ENCODE measurements around a stretch of chr15.

- RRBS: no CpG with 5 or more reads among the region's 8 CpGs
Observed at GRCh38 chr15:62883758-62884486, 158.6 kb upstream of the TPM1 start.

- RRBS: no CpG with 5 or more reads among the region's 7 CpGs
Observed at GRCh38 chr15:62898881-62899570, 143.5 kb upstream of the TPM1 start.

- RRBS: 89% methylated on average over 6 of the region's 19 CpGs
Observed at GRCh38 chr15:62901120-62901817, 141.3 kb upstream of the TPM1 start.

DNA sequence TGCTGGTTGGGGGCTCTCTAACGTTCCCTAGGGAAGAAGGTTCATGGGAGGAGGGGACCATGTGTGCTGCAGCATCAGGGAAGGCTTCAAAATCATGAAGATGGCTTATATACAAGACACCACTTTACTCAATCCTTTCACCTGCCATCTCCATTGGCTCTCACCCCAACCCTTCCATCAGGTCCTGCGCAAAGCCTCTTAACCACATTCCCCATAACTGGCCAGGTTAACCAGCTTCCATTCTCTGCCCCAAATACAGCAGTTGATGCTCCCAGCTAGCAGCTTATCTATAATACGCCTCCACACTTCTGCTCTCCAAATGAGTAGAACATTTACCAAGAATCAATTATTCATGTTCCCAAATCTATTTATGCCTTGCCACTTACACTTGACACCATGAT is 103.8 kb upstream of the TPM1 start:
- RRBS: no CpG with 5 or more reads among the region's 3 CpGs

DNA sequence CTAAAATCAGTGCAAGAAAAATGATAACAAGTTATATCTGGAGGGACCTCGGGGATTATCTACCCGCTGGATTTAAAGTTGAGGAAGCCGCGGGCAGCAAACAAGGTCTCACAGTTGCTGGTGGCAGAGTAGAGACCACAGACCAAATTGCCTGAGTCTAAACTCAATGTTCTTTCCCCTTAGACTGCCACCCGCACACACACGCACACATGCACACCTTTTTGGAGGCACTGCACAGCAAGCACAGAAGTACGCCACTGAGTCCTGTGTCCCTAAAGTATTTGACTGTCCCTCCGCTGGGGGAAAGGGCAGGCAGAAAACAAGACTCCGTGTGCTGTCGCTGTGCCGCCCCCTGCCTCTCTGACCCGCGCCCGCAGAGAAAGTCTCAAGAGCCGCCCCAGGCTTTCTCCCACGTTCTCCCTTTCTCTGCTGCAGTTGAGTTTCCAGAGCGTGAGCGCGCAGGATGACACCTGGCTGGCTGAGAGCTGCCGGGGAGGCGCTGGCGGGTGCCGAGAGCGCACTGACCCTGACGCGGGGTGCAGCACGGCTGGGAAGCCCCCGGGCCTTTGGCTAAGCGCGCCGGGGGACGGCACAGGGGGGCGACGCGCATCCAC is 733 bp upstream of the TPM1 start:
- RRBS: 1% methylated on average over 14 of the region's 35 CpGs

DNA sequence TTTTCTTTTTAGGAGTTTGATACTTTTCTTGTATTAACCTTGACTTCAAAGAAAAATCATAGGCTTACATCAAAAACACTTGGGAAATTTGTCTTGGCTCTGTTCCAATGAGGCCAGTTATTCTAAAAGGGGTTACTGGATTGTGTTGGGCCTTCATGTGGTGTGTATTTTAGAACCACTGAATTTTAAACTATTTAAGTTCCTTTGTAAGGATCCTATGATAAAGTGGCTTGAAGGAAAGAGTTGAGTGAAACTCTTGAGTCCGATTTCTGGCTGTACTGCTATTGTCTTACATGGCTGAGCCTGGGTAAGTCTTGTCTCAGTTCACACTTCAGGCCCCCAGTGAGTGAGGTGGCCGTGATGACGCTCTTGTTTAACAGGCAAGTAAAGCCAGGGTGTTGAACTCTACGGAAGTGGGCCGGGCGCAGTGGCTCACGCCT is 13.4 kb downstream of the TPM1 start:
- RRBS: no CpG with 5 or more reads among the region's 7 CpGs

DNA sequence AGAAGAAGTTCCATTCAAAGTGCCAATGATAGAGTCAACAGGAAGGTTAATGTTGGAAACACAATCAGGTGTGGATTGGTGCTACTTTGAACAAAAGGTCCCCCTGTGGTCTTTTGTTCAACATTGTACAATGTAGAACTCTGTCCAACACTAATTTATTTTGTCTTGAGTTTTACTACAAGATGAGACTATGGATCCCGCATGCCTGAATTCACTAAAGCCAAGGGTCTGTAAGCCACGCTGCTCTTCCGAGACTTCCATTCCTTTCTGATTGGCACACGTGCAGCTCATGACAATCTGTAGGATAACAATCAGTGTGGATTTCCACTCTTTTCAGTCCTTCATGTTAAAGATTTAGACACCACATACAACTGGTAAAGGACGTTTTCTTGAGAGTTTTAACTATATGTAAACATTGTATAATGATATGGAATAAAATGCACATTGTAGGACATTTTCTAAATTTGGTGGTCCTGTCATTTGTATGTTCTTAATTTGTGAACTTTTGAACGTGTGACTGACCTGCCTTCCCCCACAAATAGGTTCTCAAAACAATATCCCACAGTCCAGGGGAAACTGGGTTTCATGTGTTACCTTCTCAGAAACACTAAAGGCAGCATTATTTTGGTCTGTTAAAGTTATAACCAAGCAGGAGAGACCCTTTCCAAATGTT is 29.0 kb downstream of the TPM1 start:
- RRBS: no CpG with 5 or more reads among the region's 6 CpGs

DNA sequence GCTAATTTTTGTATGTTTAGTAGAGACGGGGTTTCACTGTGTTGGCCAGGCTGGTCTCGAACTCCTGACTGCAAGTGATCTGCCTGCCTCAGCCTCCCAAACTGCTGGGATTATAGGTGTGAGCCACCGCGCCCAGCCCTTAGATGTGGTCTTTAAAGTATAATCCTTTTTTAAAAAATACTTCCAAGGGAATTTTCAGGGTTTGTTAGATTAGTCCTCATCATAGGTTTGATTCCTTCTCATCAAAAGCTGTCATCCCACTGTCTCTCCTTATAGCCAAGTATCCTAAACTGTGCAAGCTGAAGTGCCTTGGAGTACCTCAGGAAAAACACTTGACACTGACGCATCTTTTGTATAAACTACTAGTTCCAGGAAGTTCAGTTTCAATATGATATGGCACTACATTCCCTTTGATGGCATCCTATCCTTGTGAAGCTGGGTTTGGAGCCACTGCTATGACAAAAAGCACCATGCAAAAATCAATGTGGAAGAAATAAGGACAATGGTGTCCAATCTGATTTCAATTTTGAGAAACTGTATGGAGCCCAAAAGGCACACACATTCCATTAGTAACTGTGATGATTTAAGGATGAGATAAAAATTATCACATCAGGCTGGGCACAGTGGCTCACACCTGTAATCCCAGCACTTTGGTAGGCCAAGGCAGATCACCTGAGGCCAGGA is 5.7 kb downstream of the RPS27L start:
- RRBS: no CpG with 5 or more reads among the region's 5 CpGs

DNA sequence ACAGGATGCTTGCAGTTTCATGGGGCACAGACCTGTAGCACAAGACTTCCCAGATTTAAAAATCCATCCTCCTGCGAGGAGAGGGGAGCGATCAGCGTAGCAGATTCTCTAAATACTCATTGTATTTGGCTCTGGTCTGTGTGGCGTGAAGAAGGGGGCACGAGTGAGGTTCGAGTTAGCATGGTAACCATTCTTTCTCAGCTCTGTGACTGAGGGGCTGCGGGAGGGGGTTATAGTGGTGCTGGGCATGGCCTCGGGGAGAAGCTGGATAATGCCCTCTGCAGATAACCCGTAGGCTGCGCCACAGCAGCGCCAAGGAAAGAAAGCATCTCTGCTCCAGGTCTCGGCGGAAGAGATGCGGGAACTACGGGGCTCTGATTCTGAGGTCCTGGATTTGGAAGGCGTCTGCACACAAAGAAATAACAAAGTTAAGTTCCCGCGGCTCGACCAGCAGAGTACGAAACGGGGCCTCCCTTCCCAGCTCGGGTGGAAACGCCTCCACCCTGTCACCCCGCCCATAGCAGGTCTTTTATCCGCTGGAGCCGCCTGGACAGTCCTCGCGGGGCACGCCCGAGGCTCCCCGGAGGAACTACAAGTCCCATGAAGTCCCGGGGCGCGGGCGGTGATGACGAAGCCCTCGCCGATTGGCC is 467 bp upstream of the RAB8B start:
- RRBS: no CpG with 5 or more reads among the region's 38 CpGs

DNA sequence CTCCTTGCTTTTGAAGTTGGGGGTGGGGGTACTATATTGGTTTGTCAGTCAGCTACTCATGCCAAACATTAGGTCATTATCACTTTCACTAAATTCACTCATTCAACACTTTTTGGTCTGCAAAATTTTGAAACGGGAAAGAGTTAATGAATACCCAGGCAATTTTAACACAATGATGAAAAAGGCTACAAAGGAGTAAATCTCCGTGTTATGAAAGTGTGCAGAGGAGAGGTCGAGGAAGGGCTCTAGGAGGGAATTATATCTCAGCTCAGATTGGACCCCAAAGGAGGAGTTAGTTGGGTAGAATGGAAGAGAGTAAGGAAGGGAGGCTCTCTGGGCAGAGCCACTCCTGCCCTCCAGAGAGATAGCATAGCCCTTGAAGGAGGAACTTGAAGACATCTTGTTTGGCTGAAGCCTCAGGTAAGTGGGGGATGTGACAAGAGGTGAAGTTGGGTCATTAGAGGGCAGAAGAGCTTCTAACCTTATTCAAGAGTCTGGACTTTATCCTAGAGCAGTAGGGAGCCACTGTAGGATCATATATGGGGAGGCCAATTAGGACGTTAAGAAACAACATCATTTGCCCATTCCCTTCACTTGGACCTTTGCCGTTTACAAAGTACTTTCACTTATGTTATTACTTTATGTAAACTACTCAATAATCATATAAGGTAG is 11.8 kb downstream of the RAB8B start:
- RRBS: no CpG with 5 or more reads among the region's 5 CpGs

DNA sequence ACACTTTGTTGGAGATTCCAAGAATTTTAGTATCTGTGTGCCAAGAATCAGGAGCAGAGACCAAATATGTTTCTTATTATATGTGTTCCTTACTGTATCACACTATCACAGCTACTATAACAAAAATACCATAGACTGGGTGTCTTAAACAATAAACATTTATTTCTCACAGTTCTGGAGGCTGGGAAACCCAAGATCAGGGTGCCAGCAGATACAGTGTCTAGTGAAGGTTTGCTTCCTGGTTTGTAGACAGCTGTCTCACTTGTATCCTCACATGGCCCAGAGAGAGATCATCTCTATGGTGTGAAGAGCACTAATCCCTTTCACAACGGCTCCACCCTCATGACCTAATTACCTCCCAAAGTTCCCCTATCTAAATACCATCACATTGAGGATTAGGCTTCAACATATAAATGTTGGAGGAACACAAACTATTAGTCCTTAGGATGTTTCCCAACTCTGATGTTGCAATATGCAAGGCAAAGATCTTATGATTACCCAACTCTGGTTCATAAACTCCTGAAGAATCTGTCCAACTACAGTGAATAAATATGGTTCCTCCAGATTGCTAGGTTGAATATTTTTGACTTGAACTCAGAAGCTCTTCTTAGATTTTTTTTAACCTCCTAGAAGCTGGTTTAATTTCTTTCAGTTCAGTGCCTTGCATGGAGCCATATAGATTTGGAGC is 30.4 kb upstream of the APH1B start:
- RRBS: no CpG with 5 or more reads among the region's 1 CpG

DNA sequence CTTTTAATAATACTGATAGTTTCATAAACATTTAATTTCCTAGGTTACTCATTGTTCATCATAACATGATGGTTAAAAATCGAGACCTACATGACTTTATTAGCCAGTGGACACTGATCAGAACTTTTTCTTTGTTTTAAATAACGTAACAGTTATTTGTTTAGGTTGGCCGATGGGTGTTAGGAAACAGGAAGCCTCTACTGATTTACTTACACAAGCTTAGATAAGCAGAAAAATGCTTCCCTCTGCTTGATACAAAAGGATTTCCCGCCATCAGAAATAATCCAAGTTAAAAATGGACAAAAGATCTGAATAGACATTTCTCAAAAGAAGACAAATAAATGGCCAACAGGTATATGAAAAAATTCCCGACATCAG is 16.6 kb upstream of the APH1B start:
- RRBS: no CpG with 5 or more reads among the region's 5 CpGs

GRCh38 chr15:63380206-63380520 is 1.5 kb downstream of the CA12 start:
- RRBS: no CpG with 5 or more reads among the region's 1 CpG

DNA sequence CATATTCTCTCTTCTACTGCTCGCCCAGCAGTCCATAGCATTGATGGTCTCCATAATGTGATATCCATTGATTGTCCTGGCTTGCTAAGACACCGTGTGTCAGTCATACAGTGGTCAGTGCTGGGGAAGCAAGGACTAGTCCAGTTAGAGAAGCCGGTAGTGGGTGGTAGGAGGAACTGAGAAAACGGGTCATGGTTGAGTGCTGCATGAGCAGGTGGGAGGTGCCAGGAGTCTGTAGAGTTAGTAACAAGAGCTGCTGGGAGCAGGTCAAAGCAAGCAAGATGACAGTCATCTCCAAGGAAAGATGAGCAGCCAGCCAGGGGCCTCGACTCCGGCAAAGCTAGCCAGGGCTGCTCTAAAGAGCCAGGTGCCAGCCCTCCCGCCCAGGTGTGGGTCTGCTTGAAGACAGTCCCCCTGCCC is 29.6 kb upstream of the USP3 start:
- RRBS: no CpG with 5 or more reads among the region's 7 CpGs

GRCh38 chr15:63480422-63480721 is 24.0 kb upstream of the USP3 start:
- RRBS: no CpG with 5 or more reads among the region's 3 CpGs

DNA sequence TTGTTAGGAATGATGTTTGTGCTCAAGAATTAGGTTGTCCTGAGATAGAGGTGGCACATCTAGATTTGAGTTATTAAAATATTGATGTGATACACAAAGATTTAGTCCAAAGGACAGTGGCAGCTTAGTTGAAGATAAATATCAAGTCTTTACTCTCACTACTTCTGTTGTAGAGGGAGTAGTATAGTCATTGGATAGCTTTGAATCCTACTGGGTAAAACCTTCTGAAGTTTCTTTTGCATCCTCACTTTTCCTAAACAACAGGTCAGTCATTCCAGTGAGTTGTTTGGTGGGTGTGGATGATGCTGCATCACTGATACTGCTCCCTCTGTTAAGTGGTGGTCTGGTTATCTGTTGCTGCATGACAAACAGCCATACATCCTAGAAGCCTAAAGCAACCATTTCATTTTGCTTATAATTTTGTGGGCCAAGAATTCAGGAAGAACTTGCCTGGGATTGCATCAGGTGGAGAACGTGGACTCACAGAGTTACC is 19.7 kb downstream of the USP3 start:
- RRBS: no CpG with 5 or more reads among the region's 1 CpG

DNA sequence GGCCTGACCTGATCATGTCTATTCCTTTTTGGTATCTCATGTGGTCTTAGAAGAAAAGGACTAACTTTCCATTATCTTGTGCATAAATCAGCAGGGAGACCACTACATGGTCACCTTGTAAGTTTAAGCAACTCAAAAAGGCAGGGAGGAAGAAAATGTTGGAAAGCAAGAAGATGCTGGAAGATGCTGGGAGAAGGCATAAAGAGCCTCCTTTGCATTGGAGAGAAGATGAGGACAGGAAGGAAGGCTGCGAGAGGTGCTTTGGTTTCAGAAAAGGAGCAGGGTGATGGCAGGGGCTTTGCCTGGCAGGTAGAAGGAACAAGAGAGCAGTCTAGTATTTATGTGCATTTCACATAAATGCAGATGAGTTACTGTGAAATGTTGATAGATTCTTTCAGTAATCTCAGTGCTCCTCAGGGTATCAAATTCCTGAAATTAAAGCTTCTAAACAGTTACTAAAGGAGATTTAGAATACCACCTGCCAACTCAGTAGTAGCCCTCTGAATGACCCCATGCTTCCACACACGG is 14.6 kb upstream of the FBXL22 start:
- RRBS: no CpG with 5 or more reads among the region's 2 CpGs

- RRBS: no CpG with 5 or more reads among the region's 11 CpGs
Observed at GRCh38 chr15:63593082-63594250, 3.7 kb upstream of the FBXL22 start.

GRCh38 chr15:63596027-63596424 is 1.2 kb upstream of the FBXL22 start:
- RRBS: no CpG with 5 or more reads among the region's 7 CpGs